Cardiac septum (tissue), 1 donor: ENCODE results near the genes CTNNA1 and MZB1.

DNA sequence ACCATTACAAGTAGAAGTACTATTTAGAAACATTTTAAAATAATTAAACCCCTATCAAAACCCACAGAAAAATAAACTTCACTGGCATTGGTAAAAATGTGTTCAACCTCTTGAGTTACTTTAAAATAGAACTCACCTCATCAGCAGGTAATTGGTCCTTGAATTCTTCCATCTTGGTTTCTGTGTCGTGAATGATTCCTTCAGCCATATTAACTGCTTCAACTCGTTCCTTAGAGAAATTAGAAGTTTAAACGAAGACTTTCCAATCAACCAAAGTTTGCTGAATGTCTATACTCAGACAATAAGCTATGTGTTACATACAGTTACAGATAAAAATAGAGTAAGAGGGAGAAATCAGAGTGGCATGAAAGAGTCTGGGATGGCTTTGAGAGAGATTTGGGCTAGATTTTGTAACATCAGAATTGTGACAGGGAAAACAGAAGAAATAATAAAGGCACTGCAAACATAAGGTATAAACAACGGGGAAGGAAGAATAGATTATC, 13.7 kb upstream of the ETF1 start:
- PRO-cap = no peak

GRCh38 chr5:138584042-138584477, 8.9 kb upstream of the HSPA9 start:
- PRO-cap = no peak

DNA sequence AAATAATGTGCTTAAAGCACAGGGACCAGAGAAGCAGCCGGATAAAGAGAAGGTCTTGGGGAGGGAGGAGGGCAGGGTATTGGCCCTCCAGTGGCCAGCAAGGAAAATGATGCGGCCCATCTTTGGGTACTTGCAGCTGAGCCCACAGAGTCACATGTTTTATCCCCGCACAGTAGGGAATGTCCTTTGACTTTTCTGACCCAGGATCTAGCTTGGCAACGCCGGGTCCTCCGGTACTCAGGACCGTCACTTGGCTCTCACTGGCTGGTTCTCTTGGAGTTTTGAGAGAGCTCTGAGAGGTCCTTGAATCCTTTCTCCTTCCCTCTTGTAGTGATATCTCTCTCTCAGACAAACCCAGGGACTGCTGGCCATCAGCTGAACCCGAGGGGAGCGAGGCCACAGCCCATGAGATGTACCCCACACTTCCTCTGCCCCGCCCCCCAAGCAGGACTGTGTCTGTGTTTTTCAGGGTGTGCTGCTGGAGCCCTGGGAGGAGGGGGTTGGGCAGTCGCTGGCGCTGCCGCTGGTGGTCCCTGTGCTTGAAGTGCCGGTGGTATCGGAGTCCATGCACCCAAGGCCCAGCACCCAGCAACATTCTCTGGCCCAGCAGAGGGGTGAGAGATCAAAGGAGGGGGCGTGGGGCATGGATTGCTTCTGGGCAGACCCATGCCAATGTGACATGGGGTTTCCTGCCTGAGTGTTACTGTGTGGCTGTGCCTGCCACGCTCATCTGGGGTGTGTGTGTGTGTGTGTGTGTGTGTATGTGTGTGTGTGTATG, 35.5 kb upstream of the HSPA9 start:
- PRO-cap = no peak

GRCh38 chr5:138632869-138633497, 57.8 kb upstream of the HSPA9 start:
- PRO-cap = no peak

GRCh38 chr5:138655782-138656196, 80.6 kb upstream of the HSPA9 start:
- PRO-cap = no peak

DNA sequence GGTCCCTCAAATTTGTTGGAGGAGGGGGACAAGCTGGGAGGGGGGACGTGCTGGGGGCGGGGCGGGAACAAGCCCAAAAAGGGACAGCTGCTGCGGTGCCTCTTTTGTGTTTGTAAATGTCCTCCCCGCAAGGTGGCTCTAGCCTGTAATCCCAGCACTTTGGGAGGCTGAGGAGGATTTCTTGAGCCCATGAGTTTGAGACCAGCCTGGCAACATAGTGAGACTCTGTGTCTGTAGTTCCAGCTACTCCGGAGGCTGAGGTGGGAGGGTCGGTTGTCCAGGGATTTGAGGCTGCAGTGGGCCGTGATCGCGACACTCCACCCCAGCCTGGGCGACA, 921 bp upstream of the CTNNA1 start:
- PRO-cap = no peak

GRCh38 chr5:138752760-138753532, at the start of gene CTNNA1:
Gene CTNNA1, plus strand, starts transcription at chr5:138753425.
- PRO-cap = unidirectional peak, minus-strand start at chr5:138753036; bidirectional peak, plus-strand start at chr5:138753433, minus-strand start at chr5:138753253

DNA sequence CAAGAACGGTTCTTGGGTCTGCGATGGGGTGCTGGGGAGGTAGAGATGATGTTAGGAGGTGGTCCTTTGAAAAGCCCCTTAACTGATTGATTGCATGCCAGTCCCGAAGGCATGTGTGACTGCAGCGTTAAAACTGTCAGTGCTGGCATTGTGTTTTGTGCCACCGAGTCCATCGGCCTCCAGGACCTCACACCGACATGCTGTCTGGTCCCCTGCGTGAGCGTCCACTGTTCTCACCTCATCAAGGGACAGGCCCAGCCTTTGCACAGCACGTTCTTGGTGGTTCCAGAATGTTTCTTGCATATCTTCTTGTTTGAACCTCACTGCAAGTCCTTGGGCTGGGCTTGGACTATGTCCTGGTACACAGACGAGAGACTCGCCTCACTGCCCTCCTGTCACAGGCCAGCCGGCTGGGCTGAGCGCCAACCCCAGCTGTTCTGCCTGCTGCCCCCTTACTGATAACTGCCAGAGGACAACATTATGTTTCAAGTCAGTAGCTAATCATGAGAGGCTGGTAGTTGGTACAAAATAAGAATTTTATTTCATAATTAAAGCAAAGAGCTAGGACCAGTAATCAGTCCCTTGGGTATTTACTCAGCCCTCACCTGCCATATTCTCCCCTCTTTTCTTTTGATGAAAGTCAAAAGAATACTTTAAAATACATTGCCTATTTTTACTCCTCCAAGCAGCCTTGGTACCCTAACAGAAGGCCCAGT, 52.8 kb upstream of the LRRTM2 start:
- PRO-cap = bidirectional peak, plus-strand start at position 345 of the sequence, minus-strand start at position 226 of the sequence

- PRO-cap = no peak
Observed at GRCh38 chr5:138932625-138932824, 57.4 kb upstream of the LRRTM2 start.

DNA sequence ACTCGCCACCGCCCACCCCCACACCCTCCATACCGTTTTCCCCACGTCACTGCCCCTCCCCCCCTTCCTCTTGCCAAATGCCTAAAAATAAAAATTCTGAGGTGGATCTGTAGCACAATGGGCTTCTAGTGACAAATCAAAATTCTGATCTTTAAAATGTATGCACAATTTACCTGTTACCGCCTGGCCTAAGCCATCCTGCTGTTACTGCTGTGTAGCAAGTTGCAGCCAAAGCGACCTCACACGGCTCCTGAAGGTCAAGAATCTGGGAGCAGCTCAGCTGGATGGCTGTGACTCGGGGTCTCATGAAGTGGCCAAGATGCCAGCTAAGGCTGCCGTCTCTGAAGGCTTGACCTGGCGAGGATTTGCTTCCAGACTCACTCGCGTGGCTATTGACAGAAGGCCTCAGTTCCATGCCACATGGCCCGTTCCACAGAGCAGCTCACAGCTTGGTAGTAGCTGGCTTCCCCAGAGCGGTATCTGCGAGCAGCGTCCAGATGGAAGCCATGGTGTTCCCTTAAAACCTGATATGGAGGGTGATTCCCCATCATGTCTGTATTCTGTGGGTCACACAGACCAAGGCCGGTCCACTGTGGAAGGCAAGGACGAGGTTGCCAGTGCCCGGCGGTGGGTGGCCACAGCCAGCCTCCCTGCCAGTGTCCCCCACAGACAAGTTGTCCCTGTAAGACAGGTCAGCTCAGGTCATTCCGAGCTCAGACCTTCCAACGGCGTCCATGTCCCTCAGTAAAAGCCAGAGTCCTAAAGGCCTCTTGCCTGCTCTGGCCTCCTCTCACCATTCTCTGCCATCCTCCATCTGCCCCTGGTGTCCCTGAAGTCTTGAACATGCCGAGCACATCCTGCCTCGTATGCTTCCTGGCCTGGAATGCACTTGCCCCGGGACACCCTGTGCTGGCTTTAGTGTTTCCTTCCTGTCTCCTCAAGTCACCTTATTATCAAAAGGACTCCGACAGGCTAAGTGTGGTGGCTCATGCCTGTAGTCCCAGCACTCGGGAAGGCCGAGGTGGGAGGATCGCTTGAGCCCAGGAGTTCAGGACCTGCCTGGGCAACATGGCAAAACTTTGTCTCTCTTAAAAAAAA, 61.1 kb upstream of the LRRTM2 start:
- PRO-cap = no peak

- PRO-cap = no peak
Observed at GRCh38 chr5:139138693-139139334, 59.4 kb downstream of the SIL1 start.

- PRO-cap = no peak
Observed at GRCh38 chr5:139190108-139190687, 8.0 kb downstream of the SIL1 start.

- PRO-cap = no peak
Observed at GRCh38 chr5:139389492-139390732, at the start of gene MZB1. Gene MZB1, minus strand, starts transcription at chr5:139389913.

DNA sequence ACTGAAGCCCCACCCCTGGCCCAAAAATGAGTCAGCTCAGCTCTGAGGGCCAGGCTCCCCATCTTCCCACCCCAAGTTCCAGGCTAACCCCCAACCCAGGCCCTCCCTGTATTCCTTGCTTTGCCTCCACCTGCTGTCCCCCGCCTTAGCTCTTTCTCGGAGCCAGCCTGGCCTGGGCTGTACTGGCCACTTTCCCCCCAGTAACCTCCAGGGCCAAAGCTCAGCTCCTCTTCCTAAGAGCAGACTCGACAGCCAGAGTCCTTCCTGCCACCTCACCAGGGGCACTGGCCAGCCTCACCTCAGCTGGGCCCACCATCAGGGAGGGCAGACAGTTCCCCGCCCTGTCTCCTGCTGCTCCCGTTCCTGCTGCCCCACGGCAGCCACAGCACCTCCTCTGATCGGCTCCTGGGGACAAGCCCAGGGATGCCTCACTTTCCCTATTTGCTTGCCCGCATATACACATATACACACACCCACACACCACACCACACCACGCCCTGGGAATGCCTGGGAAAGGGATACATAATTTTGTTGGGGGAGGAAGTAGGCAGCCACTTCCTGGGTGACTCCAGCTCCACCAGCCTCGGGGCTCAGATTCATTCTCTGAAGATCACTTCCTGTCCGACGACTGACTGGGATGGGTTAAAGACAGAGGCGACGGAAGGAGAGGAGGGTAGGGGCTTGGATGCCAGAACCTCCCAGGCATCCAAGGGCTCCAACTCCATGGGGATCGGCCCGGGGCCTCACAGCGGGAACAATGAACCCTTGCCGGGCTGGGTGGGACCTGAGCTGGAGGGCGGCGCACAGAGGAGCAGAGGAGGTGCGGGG, 1.8 kb upstream of the MZB1 start:
- PRO-cap = no peak

DNA sequence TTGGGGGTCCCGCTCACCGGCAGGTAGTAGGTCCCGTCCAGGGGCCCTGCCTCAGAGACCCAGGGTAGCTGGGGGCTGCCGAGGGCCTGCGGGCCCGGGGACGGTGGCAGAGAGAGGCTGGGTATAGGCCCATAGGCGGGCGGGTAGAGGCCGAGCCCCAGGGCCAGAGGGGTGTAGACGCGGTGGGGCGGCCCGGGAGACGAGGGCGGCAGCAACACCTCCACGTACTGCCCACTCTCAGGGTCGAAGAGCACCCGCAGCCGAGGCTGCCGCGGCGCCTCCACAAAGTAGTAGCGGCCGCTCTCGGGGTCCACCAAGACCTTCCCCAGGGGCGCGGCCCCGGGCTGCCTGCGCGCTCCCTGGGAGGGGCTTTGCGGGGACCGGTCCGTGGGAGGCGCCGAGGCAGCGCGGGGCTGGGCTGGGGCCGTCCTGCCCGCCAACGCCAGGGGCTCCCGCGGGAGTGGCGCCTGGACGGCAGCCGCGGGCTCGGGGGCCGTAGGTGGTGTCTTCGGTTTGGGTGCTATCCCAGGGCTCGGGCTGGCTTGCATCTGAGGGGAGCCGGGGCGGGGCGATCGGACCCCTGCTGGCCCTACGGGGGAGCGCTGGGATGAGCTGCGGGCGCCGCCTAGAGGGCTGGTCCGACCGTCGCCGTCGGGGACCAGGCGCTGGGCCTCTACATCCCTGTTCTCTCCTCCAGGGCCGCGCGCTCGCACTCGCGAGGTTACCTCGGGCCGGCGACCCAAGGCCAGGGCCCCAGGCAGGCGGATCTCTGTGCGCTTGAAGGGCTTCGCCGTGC, 2.6 kb downstream of the PROB1 start:
- PRO-cap = no peak

DNA sequence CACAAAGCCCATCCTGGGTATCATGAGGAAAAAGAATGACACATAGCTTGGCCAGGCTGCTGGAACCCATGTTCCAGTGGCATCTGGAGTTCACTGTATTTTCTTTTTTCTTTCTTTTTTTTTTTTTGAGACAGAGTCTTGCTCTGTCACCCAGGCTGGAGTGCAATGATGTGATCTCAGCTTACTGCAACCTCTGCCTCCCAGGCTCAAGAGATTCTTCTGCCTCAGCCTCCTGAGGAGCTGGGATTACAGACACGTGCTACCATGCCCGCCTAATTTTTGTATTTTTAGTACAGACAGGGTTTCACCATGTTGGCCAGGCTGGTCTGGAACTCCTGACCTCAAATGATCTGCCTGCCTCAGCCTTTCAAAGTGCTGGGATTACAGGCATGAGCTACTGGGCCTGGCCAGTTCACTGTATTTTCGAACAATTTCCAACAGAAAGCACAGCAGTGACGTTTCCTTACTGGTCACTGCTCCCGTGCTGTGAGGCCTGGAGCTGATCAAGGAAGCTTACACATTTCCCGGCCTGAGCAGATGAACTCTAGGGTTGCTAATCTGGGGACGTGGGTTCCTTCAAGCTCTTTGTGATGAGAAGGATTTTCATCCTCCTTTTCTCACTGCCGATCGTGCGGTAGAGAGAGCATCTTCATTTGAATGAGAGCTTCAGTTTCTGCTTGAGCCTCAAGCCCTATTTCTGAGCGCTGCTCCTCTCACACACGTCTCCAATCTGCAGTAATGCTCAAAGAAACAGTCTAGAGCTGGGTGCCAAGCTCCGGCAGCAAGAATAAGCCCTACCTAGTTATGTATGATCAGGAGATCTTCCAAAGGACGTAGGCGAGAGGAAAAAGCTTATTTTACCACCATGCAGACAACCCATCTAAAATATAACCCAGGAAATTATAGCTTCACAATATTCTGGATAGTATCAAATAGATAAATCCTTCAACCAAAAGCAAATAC, 7.1 kb upstream of the SPATA24 start:
- PRO-cap = no peak

DNA sequence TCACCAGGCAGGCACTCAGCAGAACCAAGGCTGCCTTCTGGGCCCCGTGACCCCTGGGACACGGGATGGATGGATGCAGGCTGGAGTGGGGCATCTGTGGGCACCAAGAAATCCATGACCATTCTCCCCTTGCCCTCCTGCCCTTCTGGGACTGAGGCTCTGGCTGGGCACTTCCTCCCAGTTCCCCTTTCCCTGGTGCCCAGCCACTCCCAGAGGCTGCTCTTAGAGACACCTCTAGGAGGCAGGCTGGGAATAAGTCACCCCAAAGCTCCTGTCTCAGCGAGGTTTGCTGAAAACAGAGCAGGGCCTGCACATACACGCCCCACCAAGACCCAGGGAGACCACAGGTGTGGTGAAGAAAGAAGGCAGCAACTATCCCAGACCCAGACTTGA, 951 bp downstream of the STING1 start:
- PRO-cap = no peak

- PRO-cap = no peak
Observed at GRCh38 chr5:139502769-139503493, 20.4 kb upstream of the STING1 start.

- PRO-cap = no peak
Observed at GRCh38 chr5:139530931-139531685, 30.0 kb upstream of the UBE2D2 start.

GRCh38 chr5:139635554-139636747, 12.2 kb upstream of the CXXC5 start:
- PRO-cap = no peak